Mammary epithelial cell (primary cell): ENCODE measurements around a stretch of chr6.

GRCh38 chr6:6665602-6665925, 77.0 kb downstream of the LY86 start:
- CAGE, long polyA plus RNA, result no peak
- RRBS, result no CpG with 5 or more reads among the region's 7 CpGs

DNA sequence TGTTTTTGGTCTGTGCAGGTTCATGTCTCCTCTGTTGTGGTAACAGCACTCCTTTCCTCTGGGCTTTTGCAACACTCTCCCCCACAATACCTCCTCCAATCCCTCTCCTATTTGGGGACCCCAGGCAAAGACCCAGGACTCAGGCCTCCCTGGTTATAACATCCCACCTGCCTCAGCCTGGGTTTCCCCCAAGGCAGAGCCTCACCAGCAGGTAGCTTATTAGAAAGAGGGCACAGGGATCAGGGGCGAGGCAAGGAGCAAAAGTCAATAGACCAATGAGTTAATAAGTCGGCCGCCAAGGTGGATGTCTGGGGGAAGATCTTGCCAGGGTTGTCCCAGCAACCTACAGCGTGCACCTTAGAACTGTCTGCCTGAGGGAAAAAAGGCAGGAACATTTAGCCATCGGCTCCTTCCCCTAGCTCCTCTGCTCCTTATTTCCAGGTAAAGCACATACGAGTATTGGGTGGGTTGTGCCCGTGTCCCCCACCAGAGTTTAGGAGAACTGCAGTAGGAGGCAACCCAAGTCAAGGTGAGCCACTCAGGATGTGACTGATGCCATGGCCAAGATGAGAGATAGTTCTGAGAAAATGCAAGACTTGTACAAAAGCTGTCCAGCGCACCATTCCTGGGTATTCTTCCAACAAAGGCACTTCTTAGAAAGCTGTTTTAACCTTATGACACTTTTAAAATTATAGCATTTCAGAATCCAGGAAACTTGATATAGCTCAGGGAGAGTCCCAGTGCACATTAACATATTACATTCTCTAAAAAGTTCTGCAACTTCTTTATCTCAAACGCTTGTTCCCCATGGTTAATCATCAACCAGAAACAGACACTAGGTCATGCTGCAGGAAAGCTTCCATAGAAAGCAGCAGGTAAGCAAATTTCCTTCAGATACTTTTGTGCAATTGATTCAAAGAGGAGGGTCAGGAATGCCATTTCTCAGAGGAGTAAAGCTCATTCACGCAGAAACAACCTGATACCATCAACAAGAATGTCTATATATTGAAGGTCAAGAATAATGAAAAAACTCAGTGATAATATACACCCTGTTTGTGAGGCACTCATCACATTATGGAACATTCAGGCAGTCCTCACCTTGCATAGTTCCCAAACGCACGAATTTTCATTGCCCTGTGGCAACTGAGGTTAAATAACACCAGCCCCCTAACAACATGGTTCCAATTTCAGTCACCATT, 95.2 kb downstream of the LY86 start:
- CAGE, long polyA plus RNA, result no peak
- RRBS, result no CpG with 5 or more reads among the region's 12 CpGs

- CAGE, long polyA plus RNA, result no peak
- RRBS, result no CpG with 5 or more reads among the region's 3 CpGs
Observed at GRCh38 chr6:6730689-6731234, 142.2 kb downstream of the LY86 start.

GRCh38 chr6:6749473-6750640, 161.3 kb downstream of the LY86 start:
- CAGE, long polyA plus RNA, result no peak
- RRBS, result 68% methylated on average over 2 of the region's 21 CpGs

DNA sequence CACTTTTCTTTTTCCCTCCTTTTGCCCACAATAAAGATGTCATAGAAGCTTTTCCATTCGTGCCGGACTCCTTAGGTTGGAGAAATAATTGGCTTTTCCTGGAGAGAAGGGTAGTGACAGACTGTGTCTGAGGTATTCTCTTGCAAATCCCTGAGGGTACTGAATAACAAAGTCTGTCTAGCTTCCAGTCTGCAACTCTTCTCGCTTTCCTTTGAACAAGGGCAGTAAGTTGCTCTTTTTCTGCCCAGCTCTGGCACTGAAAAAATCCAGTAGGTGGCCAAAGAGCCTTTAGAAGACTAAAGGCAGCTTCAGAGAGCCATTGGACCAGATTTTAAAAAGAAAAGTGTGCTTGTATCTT, 20.7 kb upstream of the RREB1 start:
- CAGE, long polyA plus RNA, result no peak
- RRBS, result no CpG with 5 or more reads among the region's 3 CpGs

GRCh38 chr6:7108915-7109272, 1.1 kb downstream of the RREB1 start:
- CAGE, long polyA plus RNA, result no peak
- RRBS, result 8% methylated on average over 3 of the region's 36 CpGs

DNA sequence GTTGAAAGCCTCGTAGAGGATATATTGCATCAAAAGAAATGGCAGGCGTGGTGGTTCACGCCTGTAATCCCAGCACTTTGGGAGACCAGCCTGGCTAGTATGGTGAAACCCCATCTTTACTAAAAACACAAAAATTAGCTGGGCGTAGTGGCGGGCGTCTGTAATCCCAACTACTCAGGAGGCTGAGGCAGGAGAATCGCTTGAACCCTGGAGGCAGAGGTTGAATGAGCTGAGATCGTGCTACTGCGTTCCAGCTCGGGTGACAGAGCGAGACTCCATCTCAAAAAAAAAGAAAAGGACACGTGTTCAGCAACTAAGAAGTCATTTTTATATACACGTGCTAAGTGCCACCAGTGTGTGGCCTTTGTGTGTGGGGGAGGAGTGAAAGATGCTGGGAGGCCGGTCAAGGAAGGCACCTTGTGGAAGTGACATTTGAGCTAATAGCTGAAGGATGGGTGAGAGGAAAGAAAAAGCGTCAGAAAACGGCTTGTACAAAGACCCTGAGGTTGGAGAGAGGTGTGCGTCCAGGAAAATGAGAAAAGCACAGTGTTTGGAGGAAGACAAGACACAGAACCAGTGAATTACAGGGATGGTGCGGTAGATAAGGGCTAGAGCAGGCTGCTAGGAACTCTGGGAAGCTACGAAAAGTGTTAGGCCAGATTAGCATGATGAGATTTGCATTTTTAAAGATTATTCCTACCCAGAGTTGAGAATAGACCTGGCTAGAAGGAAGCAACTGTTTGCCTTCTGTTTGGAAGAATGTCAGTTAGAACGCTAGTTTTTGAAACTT, 11.5 kb downstream of the RREB1 start:
- CAGE, long polyA plus RNA, result no peak
- RRBS, result no CpG with 5 or more reads among the region's 20 CpGs

GRCh38 chr6:7145727-7146166, 38.0 kb downstream of the RREB1 start:
- CAGE, long polyA plus RNA, result no peak
- RRBS, result no CpG with 5 or more reads among the region's 7 CpGs

DNA sequence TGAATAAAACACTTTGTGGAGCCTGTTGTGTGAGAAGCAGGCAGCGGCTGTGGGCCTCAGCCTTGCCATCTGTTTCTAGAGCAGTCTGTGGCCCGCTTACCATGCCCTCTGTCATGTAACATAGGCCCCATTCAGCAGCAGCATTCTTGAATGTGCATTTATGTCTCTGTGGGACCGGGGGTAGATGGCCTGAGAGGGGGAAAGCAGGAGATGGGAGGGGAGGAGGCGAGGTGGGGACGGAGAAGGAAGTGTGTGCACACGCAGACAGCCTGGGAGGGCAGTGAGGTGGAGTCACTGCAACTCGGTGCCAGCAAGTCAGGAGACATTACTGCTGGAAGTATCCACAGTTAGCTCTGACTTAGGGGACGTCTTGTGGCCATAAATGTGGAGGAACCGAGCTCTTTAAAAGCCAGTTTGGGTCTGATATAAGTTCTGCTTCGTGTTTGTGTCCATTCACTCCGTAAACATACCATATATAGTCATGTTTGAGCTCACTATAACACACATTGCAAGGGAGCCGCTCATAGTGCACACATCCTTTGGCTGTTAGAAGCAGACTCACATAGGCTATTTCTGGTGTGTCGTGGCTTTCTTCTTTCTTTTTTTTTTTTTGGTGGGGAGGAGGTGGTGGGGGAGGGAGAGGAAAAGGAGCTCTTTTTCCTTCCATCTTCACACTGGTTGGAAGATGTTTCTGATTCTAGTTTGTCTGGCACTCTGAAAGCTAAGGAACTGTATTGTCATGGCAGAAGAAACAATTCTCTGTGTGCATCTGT, 38.6 kb downstream of the RREB1 start:
- CAGE, long polyA plus RNA, result no peak
- RRBS, result no CpG with 5 or more reads among the region's 13 CpGs

GRCh38 chr6:7154281-7154907, 46.6 kb downstream of the RREB1 start:
- CAGE, long polyA plus RNA, result no peak
- RRBS, result no CpG with 5 or more reads among the region's 7 CpGs

DNA sequence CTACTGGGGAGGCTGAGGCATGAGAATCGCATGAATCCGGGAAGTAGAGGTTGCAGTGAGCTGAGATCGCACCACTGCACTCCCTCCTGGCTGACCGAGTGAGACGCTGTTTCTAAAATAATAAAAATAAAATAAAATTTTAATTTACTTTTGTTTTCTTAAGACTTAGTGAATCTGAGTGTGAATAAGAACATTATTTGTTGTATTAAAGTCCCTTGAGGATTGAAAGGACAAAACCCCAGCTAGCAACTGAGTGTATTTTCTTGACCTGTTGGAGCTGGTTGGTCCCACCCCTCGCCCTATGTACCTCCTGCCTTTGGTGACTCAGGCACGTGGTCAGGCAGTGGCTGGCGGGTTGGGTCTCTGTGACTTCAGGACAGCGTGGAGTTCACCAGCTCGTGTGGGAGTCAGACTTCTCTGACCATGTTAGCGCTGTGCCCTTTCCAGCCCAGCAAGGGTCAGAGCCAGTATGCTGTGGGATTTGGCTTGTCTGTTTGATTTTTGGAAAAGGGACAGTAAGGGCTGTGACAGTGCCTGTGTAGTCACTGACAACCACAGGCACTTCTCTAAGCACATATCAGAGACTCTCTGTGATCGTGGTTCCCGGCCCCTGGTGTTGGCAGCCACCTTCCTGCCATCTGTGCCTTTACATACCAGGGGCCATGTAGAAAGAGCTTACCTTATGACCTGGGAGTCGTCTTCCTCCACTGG, 93.7 kb downstream of the SSR1 start:
- CAGE, long polyA plus RNA, result no peak
- RRBS, result no CpG with 5 or more reads among the region's 14 CpGs

GRCh38 chr6:7266238-7266574, 46.8 kb downstream of the SSR1 start:
- CAGE, long polyA plus RNA, result no peak
- RRBS, result no CpG with 5 or more reads among the region's 4 CpGs

GRCh38 chr6:7314863-7316051, 2.3 kb upstream of the SSR1 start:
- CAGE, long polyA plus RNA, result no peak
- RRBS, result 82% methylated on average over 4 of the region's 42 CpGs

DNA sequence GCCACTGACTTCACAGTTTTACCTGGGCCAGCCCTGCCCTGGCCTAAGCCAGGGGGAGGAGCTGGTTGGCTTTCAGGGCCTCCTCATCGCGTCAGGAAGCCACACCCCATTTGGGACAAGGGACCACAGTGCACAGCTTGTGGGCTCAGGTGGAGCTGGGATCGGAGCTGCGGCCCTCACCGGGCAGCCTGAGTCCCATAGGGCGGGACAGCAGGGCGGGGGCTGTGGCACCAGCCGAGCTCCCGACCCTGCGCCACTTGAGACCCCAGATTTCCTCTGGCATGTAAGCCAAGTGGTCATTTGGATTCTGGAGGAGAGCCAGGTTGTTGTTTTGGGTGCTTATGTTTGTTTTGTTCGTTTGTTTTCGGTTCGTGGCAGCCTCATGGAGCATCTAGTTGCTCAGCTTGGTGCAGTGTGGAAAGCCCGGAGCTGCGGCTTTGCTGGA, 42.2 kb downstream of the RIOK1 start:
- CAGE, long polyA plus RNA, result no peak
- RRBS, result no CpG with 5 or more reads among the region's 15 CpGs

GRCh38 chr6:7528665-7529076, 12.8 kb upstream of the DSP start:
- CAGE, long polyA plus RNA, result no peak
- RRBS, result no CpG with 5 or more reads among the region's 4 CpGs

GRCh38 chr6:7542721-7543493, 1.4 kb downstream of the DSP start:
- CAGE, long polyA plus RNA, result no peak
- RRBS, result under 1% methylated on average over 21 of the region's 48 CpGs

DNA sequence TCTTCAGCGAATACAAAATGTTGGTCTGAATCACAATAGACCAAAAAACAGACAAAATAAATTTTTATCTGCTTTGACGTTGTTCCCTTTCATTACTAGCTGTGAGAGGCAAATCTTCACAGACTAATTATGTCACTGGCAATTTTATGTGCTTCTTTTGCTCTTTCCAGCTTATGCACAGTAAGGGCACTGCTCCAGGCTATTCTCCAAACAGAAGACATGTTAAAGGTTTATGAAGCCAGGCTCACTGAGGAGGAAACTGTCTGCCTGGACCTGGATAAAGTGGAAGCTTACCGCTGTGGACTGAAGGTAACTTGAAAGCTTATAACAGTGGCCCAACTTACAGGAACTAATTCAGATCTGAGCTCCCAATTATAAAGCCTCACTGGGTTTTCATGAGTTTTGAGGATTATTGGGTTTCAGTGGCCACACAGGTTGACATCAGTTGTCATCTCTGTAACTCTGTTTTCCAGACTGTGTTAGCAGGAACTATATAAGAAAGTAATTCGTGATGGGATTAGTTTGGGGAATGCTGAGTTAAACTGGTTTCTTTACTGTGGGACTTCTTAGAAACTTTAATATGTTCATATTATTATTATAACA, 15.4 kb upstream of the SNRNP48 start:
- CAGE, long polyA plus RNA, result no peak
- RRBS, result no CpG with 5 or more reads among the region's 4 CpGs

- CAGE, long polyA plus RNA, result no peak
- RRBS, result no CpG with 5 or more reads among the region's 22 CpGs
Observed at GRCh38 chr6:7672903-7673657, 52.8 kb upstream of the BMP6 start.

DNA sequence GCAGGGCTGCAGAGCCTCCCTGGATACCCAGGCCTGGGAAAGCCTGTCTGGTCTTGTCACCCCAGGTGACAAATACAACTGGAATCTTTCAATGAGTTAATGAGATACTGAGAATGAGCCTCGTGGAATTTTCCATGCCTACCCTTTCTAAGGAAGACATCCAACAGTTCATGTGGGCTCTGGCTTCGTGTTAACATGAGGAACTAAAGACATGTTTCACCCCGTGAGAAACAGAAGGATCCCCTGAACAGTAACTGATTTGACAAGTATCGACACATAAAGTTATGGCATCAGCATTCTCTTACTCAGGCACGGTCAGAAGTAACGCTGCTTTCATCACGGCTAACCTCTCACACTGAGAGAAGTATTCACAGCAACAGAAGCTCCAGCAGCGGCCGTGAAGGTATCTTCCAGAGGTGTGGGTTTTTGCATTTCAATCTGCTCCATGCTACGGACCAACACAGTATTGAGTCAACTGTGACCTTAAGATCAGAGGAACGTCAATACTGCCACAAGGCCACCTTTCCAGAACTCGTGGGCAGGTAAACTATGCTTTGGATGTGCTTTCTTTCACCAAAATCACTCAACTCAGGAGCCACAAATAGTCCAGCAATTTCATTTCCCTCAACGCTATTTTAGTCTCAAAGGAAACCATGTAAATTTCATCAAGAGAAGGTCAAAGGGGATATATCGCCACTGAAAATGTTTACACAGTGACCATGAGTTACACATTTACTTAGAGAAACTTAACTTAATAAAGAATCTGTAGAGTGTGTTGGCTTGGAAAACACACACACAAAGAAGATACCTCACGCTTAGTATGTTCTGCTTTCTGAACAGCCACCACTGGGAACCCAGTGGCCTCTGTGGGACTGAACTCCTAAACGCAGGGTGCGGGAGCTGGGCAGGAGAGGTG, 28.1 kb downstream of the TXNDC5 start:
- CAGE, long polyA plus RNA, result no peak
- RRBS, result no CpG with 5 or more reads among the region's 17 CpGs

- CAGE, long polyA plus RNA, result no peak
- RRBS, result no CpG with 5 or more reads among the region's 18 CpGs
Observed at GRCh38 chr6:8667086-8667513, 231.8 kb upstream of the SLC35B3 start.